GM23338 (cell line): Measurements from ENCODE around the genes MAP3K2 and GPR17.

DNA sequence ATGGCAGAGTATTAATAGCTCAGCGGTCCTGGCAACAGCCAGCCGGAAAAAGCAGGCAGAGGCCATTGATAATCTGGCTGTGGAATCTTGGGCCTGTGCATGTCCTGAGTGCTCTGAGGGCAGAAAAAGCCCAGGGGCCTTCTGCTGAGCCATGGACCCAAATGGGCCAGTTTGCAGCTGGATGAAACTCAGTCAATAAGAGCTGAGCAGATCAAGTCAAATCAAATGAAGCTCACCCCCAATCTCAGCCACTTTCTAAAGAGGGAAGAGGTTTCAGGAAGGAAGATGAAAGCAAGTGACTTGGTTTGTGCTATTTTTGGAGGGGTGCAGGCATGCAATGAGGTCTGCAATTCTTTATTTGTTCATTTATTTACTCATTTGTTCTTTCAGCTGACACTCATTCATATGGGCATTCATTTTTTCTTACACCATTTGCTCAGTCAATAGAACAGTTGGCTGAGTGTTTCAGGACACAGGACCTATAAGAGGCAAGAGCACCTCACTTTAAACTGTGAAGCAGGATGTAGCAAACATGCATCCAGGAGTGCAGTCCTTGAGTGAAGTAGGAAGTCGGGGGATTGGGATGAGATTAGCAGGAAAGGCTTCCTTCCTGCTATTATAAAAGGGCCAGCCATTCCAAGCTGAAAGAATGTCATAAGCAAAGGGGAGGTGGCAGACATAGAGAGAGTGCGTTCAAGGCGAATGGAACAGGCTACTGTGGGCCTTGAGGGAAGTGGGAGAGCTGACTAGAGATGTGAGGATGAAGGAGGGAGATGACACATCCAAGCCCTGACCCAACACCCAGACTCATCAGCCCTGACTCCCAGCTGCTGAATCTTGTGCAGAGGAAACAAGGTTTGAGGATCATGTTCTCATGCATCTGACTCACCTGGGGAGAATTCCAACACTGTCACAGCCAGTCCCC, 63.7 kb downstream of the GYPC start:
- PRO-cap = no peak
- RAMPAGE, long total RNA = no peak

DNA sequence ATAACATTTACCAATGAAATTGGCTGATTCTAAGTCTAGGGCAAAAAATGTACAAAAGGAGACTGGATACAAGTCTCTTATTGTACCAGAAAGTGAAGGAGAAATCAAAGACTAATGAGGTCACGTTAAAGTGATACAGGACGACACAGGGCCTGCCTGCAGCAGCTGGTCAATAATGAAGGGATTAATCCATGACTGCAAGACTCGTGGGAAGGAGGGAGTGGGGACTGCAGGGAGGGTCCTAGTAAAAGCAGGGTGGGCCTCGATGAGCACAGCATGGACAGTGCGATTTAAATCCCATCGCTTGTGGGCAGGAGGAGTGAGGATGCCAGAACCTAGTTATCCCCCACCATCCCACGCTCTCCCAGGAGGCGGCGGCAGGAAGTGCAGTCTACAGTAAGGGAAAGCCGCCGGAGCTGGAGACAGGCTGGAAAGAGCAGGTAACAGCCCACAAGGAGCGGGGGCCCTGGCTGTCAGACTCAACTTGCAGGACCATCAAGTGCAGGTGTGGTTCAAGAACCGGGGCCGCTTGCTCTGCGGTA, 82.4 kb downstream of the BIN1 start:
- PRO-cap = bidirectional peak, plus-strand start at position 396 of the sequence, minus-strand start at position 310 of the sequence
- RAMPAGE, long total RNA = no peak

- PRO-cap = no peak
- RAMPAGE, long total RNA = no peak
Observed at GRCh38 chr2:127063526-127064456, 43.2 kb downstream of the BIN1 start.

DNA sequence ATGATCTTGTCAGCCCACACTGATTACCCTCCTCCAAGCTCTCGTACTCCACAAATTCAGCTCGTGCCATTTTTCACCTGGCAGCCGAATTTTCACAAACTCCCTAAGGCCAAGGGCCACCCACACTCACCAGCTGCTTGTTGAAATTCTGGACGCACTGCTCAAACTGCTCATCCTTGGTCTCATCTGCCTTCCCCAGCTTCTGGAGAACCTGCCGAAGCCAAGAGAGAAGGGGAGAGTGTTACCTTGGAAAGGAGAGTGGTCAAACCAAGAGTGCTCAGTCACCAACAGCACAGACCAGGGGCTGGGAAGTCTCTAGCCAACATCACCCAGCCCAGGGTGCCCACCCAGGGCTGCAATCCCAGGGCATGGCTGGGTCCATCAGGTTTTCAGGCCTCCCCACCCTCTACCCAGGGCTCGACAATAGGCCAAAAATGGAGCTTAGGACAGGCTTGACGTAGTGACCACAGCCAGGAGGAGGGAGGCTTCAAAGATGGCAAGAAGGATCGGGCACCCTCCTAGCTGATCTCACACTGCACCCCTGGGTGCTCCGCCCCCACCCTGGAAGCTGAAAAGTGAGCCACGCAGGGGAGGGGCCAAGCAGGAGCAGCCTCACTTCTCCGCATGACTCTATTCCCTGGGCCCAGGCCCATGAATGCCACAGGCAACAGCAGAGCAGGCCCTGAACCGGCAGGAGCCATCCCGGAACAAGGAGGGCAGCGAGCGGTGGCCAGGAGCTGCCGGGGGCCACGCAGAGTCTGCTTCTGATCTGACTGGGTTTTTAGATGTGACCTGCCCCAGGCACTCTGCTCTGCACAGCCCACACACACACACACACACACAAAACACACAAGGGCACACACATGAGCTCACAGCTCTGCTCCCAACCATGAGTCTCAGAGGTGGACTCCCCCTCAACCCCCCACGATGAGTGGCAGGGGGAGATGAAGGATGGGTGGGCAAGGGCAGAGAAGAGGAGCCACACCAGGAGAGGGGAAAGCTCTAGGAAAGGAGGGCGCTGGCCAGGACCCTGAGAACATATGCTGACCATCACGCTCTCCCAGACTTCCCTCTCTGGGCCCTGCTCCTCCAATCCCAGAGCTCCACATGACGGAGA, 30.1 kb downstream of the BIN1 start:
- PRO-cap = no peak
- RAMPAGE, long total RNA = no peak

DNA sequence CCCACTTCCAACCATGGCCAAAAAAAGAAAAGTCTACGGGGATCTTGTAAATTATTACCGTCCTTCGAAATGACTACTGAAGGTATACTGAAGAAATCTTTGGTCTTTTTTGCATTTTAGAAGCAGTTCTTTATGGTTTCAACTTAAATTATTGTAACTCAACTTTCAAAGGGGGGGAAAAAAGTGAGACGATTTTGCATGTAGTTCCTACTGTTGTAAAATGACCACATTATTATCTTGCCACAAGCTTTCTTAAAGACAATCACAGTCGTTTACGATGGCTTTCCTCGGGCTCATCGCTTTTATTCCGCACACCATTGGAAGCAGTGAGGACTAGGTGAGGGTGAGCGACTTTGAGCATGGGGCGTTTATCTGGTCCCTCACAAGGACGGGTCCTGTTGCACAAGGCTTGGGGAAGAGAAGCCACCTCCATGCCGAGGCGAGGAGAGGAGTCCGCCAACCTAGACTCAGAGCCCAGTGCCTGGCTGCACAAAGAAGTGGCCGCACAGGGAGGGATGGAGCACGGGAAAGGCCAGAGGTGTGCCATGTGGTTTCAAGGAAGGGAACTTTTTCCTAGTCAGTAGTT, 543 bp upstream of the CYP27C1 start:
- PRO-cap = bidirectional peak, plus-strand start at position 265 of the sequence, minus-strand start at position 276 of the sequence; bidirectional peak, plus-strand start at position 477 of the sequence, minus-strand start at position 531 of the sequence
- RAMPAGE, long total RNA = no peak

DNA sequence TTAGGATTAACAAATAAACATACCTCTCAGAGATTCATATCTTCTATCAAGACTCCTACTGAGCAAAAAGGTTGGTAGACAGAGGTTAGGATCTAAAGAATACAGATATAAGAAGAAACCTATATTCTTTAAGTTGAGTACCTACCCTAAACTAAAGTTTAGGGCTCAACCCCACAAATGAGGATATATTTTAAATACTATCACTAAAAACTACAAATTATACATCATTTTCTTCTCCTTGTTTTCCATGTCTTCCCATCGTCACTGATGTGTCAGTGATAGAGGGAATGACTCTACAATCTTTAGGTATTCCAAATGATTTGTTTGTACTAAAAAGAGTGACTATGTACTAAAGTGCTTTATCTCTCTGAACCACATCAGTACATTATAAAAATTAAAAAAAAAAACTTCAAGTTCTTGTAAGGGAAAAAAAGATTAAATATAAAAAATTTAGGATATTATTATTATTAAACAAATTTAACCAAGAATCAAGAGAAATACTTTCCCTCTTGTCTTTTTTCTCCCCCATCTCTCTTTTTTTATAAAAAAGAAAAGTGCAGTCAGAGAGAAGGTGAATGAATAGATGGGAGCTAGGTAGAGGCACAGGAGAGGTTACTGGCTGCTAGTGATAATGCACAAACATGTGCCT, 13.1 kb upstream of the ERCC3 start:
- PRO-cap = no peak
- RAMPAGE, long total RNA = no peak

DNA sequence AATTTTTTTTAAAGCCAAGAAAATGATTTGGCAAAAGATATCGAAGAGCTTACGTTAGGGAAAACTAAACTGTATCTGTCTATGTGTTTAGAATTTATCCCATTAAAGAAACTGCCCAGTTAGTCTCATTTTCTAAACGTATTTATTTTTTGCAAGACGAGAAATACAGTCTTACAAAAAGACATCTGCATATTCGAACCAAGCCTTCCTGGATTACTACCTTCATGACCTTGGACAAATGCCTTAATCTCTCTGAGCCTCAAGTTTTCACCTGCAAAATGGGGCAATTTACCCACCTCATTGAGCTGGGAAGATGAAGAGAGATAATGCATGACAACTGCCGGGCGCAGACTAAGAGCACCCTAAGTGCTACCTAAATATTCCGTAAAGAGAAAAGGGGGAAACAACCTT, 1.1 kb downstream of the MAP3K2 start:
- PRO-cap = no peak
- RAMPAGE, long total RNA = no peak

DNA sequence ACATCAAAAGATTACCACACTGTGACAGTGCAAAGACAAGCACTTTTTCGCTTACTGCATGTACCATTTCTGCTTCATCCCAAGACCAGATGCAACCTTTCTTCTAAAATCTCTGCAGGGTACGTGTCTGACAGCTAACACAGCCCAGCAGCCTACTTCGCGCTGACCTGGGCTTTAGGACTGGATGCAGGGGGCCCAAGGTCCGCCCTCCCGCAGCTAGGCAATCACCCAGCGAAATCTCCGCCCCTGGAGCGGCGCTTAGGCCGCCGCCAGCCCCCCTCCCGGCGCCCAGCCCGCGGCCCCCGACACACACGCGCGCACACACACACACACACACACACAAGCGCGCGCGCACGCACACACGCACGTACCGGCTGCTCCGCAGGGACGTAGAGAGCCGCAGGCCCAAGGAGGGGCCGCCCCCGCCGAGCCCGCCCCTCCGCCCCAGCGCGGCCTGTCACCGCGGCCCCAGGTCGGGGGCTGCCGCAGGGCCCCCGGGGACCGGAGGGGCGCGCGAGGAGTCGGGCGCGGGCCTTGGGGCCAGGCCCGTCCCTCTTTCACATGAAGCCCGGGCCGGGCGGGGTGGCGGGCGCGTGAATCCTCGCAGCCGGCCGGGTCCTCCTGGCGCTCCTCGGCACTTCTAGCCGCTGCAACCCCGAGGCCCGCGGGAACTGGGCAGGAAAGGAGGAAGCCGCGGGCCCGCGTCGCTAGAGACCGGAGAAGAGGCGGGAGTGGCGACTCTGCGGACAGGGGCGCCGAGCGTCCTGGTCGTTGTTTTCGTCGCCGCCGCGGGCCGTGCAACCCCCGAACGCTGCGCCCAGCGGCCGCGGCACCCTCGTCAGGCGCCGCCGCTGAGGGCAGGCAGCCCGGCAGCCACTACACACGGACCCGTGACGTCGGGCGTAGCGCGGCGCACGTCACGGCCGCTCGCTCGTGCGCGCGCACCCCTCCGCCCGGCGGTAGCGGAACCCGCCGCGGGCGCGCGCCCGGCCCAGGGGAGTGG, at the start of gene MAP3K2:
MAP3K2 (minus strand) TSS at position 895 of the 1,003 bp plus-strand sequence.
- PRO-cap = bidirectional peak, plus-strand start at position 392 of the sequence, minus-strand start at position 274 of the sequence; bidirectional peak, plus-strand start outside the sequence, minus-strand start at position 892 of the sequence
- RAMPAGE, long total RNA = no peak

DNA sequence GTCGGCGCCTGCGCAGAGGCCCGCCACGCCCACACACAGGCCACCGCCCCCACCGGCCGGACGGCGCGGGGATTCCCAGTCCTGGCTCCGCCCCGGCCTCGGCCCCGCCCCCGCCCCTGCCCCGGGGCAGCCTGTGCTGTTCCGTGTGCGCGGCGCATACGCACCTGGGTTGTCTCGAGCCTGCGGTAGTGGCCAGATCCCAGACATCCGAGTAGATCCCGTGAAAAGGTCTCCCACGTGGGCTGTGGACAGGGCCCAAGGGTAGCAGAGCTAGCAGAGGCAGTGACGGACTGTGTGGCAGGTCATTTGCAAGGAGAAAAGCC, 270 bp upstream of the MAP3K2 start:
- PRO-cap = bidirectional peak, plus-strand start at position 172 of the sequence, minus-strand start outside the sequence
- RAMPAGE, long total RNA = start-site peak on the plus strand centred at position 144 of the sequence, 58 bp wide, 49 and 16 reads in 2 replicates

DNA sequence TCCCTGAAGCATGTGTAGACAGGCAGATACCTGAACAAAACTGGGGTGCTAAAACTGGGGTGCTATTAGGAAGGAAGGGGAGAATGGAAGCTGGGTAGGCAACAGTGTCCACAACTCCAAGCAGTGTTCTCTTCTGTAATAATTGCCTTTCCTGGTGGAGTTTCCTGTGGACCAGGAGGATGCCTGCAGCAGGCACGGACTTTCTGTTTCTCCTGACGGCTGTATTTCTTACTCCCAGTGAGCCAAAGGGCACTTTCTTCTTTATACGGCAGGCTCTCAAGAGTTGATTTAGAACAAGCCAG, 13.1 kb upstream of the PROC start:
- PRO-cap = no peak
- RAMPAGE, long total RNA = no peak

GRCh38 chr2:127407686-127407997, 10.6 kb upstream of the PROC start:
- PRO-cap = bidirectional peak, plus-strand start at chr2:127408102, minus-strand start at chr2:127407845
- RAMPAGE, long total RNA = no peak

GRCh38 chr2:127411860-127412682, 6.2 kb upstream of the PROC start:
- PRO-cap = no peak
- RAMPAGE, long total RNA = no peak

- PRO-cap = no peak
- RAMPAGE, long total RNA = no peak
Observed at GRCh38 chr2:127416488-127416964, 1.7 kb upstream of the PROC start.

DNA sequence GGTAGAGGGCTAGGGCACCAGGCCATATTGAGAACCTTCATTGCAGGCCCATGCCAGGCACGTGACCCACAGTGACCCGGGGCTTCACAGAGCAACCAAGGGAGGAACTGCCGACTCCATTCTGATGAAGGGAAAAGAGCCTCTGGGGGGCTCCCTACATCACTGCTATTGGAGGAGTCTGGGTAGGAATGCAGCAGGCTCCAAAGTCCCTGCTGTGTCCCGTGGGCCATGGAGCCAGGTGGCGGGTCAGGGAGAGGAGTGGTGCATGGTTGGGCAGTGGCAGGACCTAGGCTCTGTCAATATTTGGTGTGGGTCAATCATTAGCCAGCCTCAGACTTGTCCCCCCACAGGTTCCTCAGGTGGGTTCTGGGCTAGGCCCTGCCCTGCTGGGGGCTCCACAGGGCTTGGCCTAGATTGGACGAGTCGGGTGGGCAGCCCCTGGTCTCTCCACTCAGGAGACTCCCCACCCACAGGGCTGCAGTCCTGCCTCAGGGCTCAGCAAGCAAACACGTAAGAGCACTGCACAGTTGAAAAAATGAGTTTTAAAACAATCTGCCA, 20.1 kb downstream of the PROC start:
- PRO-cap = no peak
- RAMPAGE, long total RNA = no peak

DNA sequence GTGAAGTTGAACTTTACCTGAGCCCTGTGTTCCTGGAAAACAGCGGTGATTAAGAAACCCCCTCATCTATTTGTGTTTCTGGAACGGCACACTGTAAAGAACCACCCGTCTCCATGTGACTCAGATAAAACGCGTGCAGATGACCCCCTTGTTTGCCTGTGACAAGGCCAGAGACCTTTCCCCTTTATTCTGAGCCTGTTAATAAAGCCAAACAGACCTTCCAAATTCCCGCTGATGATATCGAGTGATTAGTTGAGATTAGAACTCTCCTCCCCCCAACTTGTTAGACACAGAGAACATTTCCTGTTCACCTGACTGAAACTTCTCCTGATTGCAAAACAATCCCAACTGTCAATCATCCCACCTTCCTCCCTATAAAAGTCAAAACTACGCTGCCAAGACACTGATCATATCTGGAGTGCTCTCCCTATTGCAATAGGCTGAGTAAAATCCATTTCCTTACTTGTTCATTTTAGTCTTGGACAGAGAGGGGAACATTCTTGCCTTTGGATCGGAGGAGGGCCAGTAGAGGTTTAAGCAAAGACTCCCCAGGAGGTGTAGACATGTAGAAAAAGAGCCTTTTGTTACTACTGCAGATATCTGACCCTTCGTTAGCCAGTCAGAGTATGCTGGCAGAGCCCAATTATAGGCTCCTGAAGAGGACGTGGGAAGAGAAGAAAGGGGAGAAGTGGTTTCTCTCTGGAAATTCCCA, 937 bp upstream of the IWS1 start:
- PRO-cap = bidirectional peak, plus-strand start at position 622 of the sequence, minus-strand start at position 535 of the sequence
- RAMPAGE, long total RNA = no peak

- PRO-cap = no peak
- RAMPAGE, long total RNA = no peak
Observed at GRCh38 chr2:127645728-127646515, at the start of gene GPR17. Gene GPR17, plus strand, starts transcription at chr2:127646153.

DNA sequence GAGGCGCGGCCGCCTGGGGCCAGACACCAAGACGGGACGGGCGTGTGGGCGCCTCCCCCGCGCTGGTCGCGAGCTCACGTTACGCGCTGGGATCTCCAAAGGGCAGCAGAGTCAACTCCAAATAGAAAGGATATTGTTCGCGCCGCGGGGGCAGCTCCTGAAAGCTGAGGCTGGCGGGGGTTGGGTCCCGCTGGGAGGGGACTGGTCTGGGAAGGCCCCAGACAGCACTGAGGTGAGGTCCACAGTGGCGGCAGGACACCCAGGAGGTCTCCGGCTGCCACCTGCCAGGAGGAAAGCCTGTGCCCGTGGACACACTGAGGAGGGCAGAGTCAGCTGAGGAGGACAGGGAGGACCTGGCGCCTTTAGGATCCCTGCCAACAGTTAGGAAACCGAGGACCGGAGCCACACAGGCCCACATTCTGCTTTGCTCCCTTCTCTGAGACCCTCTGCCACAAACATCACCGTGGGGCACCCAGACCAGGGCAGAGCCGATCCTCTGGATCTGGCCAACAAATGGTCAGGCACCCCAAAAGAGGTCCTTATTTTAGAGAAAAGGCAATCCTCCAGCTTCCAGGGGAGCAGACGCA, 10.8 kb downstream of the LIMS2 start:
- PRO-cap = bidirectional peak, plus-strand start at position 220 of the sequence, minus-strand start at position 122 of the sequence
- RAMPAGE, long total RNA = no peak

- PRO-cap = bidirectional peak, plus-strand start at chr2:127674885, minus-strand start at chr2:127674882
- RAMPAGE, long total RNA = no peak
Observed at GRCh38 chr2:127674696-127675365, 499 bp downstream of the LIMS2 start.

DNA sequence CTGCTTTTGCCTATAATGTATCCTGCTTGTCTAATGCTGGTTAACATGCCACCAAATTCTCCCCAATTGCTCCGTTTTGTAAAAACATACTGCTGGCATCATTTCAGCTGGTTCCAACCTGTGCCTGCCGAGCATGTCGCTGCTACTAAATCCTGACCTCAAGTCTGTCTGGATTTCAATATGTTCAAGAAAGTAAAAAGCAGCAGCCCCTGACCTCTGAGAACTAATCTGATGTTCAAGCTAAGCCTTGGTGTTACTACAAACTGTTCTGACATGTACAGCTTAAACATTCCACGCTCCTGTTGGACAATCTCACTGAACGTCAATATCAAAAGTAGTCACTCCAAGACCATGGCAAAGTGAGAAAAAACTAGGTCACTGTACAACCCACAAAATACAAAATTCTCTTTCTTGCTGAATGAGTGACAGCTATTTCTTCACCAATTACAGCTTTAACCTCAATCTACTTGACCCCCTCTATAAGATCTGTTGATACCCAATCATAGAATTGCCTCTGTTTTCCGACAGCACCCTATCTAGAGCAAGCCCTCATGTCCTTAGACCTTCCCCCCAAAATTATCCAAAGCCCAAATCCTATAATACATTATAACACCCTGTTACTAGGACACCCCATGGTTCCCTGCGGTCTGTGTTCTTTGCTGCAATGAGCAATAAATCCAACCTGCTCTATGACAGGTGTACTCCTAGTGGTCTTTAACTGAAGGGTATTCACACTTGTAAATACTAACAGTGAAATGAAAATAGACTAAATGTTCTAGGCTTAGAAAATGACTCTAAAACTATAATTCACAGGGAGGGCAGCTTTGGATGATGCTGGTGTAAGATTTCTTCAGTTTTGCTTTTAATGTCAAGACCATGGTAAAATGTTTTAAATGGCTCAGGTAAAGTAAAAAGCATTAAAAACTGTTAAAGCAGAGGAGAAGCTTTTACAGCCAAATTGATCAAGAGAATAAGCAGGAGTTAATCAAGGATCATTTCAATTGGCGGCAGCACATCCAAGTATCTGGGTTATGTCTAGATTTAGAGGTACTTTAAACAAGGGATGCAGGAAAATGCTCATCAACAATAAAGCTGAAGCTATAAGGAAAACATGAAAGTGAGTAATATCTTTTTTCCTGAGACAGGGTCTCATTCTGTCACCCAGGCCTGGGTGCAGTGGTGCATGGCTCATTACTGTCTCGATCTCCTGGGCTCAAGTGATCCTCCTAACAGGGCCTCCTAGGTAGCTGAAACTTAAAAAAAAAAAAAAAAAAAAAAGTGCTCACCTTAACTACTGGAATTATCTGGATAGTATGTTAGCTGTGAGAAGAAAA, 46.8 kb downstream of the SFT2D3 start:
- PRO-cap = no peak
- RAMPAGE, long total RNA = no peak

DNA sequence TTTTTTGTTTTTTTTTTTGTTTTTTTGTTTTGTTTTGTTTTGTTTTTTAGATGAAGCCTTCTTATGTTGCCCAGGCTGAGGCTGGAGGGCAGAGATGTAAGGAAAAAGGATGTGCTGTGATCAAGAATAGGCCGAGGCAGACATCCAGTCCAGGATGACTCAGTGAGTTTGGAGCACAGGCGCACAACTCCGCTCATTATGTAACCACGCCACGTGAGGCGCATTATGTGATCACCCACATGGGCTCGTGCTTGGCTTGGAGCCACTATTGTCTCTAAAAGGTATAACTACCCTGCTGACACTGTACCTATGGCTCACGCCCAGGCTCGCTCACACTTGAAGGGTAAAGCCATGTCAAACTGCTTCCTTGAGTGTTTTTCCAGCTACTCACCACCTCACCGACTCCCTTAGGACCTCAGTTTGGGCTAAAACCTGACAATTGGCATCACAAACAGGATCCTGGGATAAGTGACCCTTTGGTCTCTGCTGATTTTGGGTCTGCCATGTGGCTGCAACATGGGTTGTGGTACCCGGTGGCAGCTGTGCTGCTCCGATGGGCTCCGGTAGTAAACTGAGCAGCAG, 19.9 kb upstream of the WDR33 start:
- PRO-cap = no peak
- RAMPAGE, long total RNA = no peak